Cardiac atrium fibroblast (primary cell): ENCODE measurements around a stretch of chr7.

- RAMPAGE, long total RNA, result no peak
These were observed 126.8 kb upstream of the FAM20C start for GRCh38 chr7:65631-65981.

DNA sequence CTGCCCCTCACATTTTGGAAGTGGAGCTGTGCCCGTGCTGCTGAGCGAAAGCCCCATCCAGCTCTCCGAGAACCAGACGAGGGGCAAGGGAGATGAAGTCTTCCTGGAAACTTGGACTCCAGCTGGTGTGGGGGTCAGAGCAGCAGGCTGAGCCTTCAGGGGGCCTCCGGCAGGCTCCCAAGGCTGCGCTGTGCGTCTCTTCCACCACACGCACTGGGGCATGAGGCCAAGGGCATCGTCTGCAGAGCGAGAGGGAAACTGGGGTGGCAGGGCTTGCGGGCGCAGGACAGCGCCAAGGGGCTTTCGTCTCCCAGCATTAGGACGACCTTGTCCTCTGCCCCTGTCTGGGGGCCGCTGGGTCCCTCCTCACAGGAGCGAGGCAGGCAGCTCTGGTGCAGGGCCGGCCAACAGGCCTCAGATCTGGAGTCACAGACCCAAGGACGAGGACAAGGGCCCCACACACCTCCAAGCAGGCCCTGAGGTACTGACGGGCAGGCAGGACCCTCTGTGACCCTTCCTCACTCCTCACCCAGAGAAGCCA is 108.3 kb upstream of the FAM20C start:
- RAMPAGE, long total RNA, result no peak

DNA sequence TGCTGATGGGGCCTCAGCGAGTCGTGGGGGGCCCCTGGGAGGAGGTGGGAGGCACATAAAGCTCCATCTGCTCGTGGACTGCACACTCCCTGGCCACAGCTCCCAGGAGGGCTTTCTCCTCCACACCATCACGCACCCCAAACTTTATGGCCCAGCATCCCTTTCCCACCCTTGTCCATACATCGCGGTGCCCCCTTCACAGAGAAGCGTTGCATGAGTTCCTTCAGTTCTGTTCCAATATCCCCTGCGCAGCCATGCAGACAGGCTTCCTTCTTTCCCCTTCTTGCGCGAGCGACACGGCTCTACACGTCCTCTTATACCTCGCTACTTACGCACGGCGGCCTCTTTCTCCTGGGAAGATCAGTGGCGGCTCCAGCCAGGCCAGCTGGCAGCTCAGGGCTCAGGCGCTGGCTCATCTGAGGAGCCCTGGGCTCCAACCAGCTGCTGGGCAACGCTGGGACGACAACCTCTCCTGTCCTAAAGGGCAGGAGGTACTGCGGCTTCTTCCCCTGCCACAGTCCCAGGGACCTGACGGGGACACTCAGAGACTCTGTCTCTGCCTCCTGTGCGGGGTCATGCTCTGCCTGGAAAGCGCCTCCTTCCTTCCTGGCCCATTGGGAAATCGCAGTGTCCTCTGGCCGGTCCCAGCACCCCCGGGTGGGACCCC is 5.2 kb upstream of the FAM20C start:
- RAMPAGE, long total RNA, result no peak

- RAMPAGE, long total RNA, result no peak
These were observed 2.5 kb upstream of the FAM20C start for GRCh38 chr7:189641-190515.

DNA sequence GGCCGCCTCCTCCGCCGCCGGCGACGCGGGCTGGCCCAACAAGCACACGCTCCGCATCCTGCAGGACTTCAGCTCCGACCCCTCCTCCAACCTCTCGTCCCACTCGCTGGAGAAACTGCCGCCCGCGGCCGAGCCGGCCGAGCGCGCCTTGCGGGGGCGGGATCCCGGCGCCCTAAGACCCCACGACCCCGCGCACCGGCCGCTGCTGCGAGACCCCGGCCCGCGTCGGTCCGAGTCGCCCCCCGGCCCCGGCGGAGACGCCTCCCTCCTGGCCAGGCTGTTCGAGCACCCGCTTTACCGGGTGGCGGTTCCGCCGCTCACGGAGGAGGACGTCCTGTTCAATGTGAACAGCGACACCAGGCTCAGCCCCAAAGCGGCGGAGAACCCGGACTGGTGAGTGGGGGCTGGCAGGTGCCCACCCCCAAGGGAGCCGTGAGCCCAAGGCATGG is 1.1 kb downstream of the FAM20C start:
- RAMPAGE, long total RNA, result no peak

DNA sequence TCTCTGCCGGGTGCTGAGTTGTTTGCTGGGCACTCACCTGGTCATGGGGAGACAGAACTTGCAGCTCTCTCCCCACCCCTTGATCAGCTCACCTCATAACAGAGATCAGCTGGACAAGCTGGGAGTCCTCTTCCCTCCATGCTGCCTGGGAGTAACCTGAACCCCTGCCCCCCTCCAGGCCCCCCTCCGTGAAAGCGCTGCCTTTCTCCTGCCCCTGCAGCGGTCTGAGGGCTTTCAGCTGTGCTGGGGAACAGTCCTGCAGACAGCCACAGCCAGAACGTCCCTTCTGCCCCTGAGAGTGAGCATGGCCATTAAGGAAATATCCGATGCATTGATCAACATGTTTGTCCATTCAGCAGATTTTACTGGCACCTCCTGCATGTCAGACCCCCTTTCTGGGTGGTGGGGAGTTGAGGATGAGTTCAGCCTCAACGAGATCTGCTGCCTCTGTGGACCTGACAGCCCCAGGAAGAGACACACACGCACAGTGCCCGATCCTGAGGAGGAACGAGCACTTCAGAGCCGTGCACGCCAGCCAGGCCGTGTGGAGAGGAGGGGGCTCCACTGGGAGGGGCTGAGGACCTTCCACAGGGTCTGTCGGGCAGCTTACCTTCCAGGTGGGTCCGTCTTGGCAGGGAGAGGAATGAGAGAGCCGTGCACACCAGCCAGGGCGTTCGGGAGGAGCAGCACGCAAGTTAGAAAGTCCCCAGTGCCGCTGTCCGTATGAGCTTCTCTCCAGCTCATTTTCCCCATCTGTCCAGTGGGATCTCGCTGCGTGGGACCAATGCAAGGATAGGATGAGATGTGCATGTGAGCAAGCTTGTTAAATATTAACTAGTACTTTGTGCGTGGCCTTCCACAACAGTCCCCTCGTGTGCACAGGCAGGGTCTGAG is 4.7 kb downstream of the FAM20C start:
- RAMPAGE, long total RNA, result no peak

GRCh38 chr7:255644-256184 is 34.3 kb upstream of the FOXL3 start:
- RAMPAGE, long total RNA, result no peak

GRCh38 chr7:284607-285597 is 5.1 kb upstream of the FOXL3 start:
- RAMPAGE, long total RNA, result no peak

GRCh38 chr7:319572-319854 is 29.5 kb downstream of the FOXL3 start:
- RAMPAGE, long total RNA, result no peak

GRCh38 chr7:329974-330399 is 40.0 kb downstream of the FOXL3 start:
- RAMPAGE, long total RNA, result no peak

DNA sequence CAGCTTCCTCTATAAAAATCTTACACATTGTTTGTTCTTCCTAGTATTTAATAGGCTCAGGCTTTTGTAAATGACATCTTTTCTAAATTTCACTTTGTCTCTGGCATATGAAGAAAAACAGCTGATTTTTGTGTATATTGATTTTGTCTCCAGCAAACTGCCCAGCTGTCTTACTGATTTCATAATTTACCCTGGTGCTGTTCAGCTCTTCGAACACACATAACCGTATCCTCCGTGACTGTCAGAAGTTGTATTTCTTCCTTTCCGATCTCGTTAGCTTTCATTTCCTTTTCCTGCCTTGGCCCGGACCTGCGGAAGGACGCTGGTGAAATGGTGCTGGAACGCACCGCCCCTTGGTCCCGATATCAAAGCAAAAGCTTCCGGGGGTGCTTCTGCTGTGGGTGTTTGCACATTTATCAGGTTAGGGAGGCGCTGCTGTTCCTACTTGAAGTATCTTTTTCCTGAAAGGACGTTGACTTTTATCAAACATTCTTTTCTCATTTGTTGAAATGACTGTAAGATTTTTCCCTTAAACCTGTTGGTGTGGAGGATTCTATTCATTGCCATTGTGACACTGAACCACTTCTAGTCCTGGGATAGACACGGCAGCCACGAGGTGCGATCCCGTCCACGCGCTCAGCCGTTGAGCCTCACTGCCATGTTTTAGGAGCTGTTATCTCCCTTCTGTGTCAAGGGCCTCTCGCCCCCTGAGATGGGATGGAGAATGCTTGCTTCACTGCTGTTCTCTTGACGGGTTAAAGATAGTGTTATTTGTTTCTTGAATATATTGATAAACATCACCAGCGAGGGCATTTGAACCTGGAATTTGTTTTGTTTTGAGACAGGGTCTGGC is 72.5 kb downstream of the FOXL3 start:
- RAMPAGE, long total RNA, result no peak

- RAMPAGE, long total RNA, result no peak
These were observed 86.1 kb downstream of the FOXL3 start for GRCh38 chr7:376159-376446.

GRCh38 chr7:477844-478112 is 41.9 kb downstream of the PDGFA start:
- RAMPAGE, long total RNA, result no peak

- RAMPAGE, long total RNA, result no peak
These were observed 25.3 kb downstream of the PDGFA start for GRCh38 chr7:494189-494883.

- RAMPAGE, long total RNA, result no peak
These were observed 856 bp upstream of the PDGFA start for GRCh38 chr7:520563-520841.

DNA sequence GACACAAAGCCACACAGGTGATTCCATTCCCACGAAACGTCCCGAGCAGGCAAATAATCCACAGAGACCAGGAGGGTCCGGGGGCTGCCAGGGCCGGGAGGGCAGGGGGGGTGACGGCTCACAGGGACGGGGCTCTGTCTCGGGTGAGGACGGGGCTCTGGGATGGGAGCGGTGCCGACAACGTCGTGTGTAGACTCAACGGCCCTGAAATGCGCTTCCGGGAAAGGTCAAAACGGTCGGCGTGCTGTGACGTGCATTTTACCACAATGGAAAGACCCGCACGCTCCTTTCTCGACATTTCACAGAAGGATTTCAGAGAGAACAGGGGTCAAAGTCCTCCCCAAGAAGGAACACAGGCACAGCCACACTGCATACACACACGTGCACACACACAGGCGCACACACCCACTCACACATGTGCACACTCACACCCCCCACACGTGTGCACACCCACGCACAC is 63.3 kb upstream of the PDGFA start:
- RAMPAGE, long total RNA, result no peak

DNA sequence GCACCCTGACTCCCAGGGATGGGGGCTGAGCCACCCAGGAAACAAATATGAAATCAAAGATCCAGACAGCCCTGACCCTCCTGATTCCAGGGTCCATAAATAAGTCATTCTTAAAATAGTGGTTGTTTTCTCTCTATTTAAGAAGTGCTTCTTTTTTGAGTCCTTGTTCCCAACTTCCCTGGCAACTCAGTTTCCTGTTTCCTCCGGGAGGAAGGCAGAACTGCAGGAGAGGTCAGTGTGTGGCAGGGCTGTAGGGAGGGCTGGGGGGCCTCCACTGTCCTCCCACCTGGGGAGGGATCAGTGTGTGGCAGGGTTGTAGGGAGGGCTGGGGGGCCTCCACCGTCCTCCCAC is 88.7 kb upstream of the PDGFA start:
- RAMPAGE, long total RNA, result no peak

DNA sequence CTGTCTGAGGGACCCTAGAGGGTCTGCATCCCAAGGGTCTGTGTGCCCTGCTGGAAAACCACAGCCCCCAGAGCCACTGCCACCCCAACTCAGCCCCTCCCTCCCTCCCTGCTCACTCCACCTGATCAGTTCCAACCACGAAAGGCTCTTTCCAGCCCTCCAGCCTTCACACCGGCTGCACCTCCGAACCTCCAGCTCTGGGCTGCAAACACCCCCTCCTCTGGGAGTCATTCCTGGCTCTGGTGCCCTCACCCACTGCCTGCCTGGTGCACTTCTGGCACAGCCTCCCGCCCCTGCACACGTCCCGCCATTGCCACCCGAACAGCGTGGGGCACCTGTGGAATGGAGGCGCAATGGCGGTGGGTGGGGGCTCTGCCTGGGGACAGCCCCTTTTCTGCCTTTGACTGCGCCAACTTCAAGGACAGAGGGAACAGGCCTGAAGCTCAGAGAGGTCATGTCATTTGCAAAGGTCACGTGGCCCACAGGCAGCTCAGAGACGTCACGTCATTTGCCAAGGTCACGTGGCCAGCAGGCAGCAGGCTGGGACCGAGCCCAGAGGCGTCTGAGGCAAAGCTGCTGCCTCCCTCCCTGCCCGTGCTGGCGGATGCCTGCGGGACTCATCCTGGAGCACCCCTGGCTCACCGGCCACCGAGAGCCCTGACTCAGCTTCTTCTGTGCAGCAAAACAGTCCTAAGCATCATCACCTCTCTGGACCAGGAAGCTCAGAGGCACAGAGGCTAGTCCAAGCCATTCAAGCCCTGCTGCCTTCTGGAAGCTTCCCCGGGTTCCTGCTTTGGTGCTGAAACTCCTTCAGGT is 76.0 kb upstream of the DNAAF5 start:
- RAMPAGE, long total RNA, result no peak

- RAMPAGE, long total RNA, result no peak
These were observed 914 bp upstream of the PRKAR1B start for GRCh38 chr7:728005-728385.

- RAMPAGE, long total RNA, result no peak
These were observed 44.2 kb upstream of the PRKAR1B start for GRCh38 chr7:771044-771988.